Tongue (tissue), 2 donors: ENCODE measurements around the gene TMEM92.

DNA sequence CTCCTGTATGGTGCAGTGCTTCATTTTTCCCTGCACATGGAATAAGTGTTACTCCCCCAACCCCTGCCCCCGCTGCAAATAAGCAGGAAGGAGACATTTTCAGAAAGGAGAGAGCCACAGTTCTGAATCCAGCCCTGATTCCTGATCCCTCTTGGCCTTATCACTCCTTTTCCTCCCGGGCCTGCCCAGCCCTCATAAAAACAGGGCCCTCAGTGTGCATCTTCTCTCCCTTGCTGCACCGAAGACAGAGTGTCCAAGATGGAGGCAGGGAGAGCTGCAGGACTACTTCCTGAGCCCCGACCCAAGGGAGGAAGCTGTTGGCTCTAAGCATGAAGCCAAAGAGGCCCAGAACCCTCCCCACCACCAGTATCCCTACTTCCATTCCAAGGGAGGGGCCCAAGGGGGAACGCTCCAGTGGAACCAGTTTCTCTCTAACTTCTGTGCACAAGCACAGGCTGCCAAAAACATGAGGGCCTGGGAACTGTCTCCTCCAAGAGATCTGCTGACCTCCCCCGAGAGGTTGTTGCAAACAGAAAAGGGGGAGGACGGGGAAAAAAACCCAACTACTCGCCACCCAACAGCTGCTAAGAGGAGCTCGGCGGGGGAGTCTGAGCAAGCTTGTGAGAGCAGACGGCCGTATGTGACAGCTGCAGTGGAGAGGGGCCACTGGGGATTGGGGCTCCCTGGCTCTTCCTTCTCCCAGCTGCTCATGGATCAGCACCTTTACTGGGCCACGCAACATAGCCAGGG lies 15.5 kb upstream of the SLC35B1 start:
- RAMPAGE, long total RNA, result no peak

- RAMPAGE, long total RNA, result no peak
Measured at GRCh38 chr17:49763149-49763641, 736 bp downstream of the FAM117A start.

DNA sequence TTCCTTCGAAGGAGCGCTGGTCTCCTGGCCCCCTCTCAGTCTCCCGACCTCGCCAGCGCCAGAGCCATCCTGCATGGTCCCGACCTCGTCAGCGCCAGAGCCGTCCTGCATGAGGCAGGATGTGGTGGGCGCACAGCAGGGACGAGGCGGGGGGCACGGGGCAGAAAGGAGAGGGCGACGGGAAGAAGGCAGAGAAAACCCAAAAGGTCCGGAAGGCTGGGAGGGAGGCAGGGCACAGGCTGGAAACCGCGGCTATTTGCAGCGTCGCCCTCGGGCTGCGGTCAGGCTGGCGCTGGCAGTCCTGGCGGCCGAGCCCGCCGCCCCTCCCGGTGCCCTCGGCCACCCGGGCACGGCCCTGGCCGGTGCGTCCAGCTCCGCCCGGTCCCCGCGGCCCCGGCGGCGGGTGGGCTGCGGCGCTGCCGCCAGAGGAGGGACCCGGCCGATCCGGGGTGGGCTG lies 3.0 kb upstream of the TAC4 start:
- RAMPAGE, long total RNA, result no peak

- RAMPAGE, long total RNA, result no peak
Measured at GRCh38 chr17:49851828-49852212, 4.0 kb upstream of the TAC4 start.

- RAMPAGE, long total RNA, result no peak
Measured at GRCh38 chr17:50064330-50064978, 8.5 kb downstream of the ITGA3 start.

- RAMPAGE, long total RNA, result no peak
Measured at GRCh38 chr17:50094106-50094612, 992 bp upstream of the PDK2 start.

- RAMPAGE, long total RNA, result no peak
Measured at GRCh38 chr17:50110515-50111437, 15.6 kb downstream of the PDK2 start.

DNA sequence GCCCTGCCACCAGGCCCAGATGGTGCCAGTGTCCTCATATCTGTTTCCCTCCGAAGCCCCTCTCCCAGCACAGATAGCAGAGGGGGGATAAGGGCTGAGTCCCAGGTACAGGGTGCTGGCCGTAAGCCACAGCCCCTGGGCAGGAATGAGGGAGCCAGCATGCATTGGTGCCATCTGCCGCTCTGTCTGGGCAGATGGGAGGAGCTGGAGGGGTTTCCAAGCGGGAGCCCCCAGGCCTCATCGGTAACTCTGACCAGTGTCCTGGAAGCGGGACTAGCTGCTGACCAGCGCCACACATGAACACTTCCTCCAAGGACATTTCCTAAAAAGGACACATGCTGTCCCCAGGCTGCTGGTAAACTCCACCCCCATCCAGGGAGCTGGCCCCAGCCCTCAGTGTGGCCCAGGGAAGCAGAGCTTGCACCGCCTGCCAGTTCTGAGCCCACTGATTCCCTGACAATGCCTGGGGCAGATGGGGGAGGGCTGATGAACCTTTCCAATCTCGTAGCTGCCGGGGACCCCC lies 16.3 kb downstream of the PDK2 start:
- RAMPAGE, long total RNA, result no peak

GRCh38 chr17:50148428-50149010 lies 2.0 kb downstream of the PPP1R9B start:
- RAMPAGE, long total RNA, result no peak

DNA sequence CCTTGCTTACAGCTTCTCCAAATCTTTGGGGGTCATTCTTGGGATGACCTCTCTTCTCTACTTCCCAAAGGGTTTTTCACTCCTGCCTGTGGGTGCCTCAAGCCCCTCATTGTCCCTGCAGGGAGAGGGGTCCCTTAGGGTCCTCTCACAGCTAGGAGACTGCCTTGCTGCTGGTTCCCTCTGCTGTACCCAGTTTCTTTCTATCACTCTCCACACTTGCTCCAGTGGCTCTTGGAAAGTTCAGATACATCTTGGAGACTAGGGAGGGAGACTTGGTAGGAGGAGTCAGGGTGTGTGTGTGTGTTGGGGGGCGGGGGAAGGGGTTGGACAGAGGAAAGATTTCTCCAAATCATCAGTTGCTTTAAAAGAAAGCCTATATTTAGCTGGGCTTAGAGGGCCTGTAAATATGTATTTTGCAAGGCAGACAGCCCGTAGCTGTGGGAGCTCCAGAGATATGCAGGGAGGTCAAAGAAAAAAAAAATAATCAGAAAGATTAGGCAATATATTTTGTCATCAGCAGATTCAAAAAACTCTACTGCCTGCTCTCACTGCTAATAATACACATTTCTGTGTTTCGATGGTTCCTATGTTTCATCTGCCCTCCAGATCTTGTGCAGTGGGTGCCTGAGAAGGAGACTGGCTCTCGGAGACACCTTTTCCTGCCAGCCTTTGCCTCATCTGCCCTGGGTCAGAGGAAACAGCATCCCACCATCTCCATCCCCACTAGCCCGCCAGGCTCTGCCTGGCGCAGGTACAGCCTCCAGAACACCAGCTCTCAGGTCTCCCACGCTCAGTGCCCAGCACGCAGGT lies 4.7 kb upstream of the PPP1R9B start:
- RAMPAGE, long total RNA, result no peak

GRCh38 chr17:50198153-50198699 lies 3.2 kb downstream of the COL1A1 start:
- RAMPAGE, long total RNA, result no peak

DNA sequence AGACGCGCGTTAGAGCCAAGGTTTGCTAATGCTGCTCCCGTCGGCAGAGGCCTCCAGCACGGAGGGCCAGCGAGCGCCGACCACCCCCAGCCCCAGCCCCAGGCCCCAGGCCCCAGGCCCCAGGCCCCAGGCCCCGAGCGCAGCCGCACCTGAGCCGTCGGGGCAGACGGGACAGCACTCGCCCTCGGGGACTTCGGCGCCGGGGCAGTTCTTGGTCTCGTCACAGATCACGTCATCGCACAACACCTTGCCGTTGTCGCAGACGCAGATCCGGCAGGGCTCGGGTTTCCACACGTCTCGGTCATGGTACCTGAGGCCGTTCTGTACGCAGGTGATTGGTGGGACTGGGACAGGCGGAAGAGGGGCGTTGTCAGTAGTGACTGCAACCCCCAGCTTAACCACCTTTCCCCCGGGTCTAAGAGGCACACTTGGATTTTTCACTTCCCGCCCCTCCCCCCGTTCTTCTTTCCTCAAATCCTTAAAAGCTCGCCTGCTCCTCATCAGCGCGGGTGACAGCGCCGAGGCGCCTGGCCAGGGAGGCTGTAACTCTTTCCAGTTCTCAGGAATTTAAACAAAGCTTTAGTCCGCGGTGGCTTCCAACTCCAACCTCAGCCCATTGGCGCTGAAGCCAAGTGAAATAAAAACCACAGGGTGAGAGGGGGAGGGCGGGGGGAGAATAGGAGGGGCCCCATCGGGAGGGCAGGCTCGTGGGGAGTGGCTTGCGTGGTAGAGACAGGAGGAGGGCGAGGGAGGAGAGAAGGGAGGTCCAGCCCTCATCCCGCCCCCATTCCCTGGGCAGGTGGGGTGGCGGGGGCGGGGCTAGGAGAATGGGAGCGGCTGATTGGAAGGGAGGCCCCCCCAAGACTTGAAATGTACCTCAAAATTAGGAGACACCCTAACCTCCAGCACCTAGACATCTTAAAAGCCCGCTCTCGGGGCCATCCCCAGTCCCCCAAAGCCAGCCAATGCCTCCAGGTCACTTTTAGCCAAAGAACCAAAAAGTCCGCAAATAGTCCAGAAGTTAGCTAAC lies 1.5 kb downstream of the COL1A1 start:
- RAMPAGE, long total RNA, result no peak

DNA sequence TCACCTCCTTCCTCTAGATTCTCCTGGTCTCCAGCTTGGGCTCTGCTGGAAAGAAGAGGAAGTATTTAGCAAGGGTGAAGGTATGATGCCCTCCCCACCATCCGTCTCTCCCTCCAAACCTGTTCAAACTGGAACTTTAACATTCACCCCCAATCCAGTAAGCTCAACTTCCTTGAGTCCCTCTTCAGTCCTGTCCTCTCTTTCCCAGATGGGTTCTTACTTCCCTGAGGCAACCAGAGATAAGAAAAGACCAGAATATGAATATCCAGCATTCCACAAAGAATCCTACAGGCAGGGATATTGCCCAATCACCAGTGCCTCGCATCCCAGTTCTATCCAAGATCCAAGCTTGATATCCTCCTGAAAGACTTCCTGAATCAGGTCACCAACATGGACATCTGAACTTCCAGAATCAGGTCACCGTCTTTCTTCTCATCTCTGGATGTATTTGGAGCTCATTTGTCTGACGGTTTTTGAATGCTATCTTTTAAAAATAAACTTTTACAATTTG lies 13.5 kb upstream of the COL1A1 start:
- RAMPAGE, long total RNA, result no peak

GRCh38 chr17:50266604-50267022 lies 7.7 kb upstream of the TMEM92 start:
- RAMPAGE, long total RNA, result no peak

DNA sequence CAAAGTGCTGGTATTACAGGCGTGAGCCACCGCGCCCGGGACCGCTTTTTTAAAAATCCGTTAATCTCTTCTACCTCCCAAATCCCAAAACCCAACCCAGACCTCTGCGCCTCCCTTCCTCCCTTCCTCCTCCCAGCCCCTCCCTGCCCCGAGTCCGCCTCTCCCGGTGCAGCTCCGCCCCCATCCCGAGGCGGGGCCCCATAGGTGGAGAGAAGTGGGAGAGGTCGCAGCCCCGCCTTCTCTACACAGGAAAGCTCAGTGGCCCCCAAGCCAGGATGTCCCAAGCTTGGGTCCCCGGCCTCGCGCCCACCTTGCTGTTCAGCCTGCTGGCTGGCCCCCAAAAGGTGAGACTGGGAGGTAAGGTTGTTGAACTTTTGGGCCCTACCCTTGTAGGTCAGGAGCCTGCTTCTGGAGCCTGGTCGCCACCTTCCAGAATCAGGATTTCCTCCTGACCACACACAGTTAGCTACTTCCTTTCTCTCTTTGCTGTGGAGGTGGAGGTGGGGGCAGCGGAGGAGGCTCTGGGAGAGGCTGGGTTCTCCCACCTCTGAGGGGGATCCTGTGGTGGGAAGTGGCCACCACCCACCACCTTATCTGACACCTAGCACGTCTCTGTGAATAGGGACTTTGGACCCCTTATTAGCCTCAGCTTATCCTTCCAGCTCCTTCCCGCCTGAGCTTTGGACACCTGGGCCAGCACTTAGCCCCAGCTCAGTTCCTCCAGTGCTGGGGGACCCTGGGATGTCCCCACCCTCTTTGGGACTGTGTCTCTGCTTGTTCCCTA lies at the start of gene TMEM92:
Gene TMEM92, plus strand, starts transcription at position 240 of the 784 bp plus-strand sequence.
- RAMPAGE, long total RNA, result no peak

DNA sequence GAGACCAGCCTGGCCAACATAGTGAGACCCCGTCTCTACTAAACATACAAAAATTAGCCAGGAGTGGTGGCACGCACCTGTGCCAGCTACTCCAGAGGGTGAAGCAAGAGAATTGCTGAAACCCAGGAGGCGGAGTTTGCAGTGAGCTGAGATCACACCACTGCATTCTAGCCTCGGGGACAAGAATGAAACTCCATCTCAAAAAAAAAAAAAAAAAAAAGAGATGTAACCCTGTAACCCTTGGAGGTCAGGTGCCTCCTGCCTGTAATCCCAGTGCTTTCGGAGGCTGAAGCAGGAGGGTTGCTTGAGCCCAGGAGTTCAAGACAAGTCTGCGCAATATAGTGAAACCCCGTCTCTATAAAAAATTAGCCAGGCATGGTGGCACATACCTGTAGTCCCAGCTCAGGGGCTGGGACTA lies 13.1 kb downstream of the TMEM92 start:
- RAMPAGE, long total RNA, result no peak

DNA sequence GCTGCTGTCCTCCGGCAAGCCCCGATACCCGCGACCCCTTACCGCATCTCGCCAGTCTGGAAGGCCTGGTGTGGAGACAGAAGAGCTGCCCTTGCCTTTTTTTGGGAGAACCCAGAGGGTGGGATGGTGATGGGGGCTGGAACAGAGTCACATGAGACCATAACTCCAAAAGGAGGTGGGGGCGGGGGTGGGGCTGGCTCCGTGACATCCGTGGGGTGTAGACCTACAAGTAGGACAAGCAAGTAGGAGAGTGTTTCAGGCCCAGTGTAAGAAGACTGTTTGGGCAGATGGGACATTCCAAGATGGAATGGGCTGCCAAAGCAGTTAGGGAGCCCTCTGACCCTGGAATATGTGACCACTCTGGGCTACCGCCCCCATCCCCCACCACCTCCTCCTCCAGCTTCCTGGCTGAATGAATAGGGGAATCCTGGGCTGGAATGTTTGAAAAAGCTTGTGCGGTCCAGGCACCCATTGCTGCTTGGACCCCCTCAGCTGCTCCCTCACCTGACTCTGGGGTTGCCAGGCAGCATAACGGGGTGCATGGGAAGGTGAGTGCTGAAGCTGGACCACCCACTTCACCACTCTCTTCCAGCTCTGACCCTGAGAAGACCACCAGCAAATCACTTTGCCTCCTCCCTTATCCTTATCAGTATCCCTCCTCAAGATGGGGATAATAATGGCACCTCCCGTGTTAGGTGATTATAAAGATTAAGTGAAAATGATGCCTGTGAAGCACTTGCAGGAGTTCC lies 1.5 kb downstream of the XYLT2 start:
- RAMPAGE, long total RNA, result no peak

GRCh38 chr17:50392235-50393029 lies 4.9 kb downstream of the LRRC59 start:
- RAMPAGE, long total RNA, result no peak

DNA sequence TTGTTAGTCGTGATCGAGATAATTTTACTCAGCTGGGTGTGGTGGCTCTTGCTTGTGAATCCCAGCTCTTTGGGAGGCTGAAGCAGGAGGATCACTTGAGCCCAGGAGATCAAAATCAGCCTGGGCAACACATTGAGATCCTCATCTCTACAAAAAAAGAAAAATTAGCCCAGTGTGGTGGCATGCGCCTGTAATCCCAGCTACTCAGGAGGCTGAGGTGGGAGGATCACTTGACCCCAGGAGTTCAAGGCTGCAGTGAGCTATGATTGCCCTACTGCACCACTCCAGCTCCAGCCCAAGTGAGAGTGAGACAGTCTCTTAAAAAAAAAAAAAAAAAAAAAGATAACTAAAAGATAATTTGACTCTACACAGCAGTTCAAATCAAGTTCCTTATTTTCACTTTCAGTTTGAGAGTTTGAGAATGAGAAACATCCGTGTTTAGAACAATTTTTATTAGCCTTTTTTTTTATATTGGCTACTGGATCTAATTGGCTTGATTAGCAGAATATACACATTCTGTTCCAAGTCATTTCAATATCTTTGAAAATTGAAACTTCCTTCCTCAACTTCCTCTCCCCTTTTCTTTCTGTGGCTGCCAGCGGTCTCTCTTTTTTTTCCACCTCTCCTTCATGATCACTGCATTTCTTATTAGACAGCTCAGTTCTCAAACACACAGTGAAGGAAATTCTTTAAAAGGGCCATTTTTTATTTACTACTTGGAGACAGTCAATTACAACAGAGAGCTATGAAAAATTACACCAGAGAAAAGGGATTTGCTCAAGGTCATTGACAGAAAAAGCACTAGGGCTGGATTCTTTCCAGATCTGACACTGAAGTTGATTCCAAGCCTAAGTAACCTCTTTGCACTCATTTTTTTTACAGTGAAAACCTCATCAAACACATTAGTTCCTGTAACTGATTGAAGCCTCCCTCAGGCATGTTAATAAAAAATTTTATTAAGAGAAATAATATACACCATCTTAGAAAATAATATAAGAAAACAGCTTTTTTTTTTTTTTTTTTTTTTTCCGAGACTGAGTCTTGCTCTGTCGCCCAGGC lies 4.5 kb upstream of the ACSF2 start:
- RAMPAGE, long total RNA, result no peak

DNA sequence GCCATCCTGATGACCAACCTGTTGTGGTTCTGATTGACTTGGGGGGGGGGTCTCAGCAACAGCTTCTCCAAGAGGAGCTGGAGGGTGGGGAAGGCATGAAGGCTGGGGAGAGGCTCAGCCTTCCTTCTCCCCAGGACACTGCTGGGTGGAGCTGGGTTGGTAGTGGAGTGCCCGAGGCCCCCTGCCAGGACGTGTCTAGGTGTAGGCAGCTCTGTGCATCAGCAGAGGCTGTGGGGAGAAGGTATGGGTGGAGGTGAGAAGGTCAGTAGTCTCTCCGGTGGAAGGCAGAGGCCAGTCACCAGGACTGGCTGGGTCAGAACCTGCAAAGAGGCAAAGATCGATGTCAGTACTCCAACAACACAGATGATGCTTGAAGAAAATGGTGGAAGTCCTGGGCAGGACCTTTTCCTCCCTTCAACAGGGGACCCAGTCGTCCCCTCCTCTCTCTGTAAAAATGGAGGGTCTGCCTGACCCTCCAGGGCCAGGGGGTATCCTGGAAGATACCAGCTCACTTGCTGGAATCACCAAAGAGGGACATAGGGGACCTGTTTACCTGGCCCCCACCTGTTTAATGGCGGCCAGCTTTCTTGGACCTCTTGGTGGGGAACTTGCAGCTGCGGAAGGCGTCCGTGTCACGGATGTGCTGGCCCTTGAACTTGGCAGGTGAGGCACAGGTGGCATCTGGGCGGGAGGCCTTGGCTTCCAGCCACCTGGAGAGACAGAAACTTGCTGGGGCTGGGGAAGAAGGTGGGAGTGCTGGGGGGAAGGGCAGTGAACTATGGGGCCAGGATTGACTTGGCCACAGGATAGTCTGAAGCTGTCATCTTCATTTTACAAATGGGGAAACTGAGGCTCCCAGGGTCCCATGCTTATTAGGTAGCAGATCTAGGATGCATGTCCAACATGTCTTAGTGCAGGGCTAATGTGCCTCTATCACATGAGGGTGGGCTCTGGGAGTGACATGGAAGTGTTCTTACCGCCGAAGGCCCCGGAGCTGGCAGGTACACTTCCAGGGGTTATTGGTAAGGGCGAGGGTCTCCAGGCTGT lies 3.6 kb downstream of the CHAD start:
- RAMPAGE, long total RNA, result no peak